SK-N-MC (cell line): ENCODE measurements around a stretch of chr1.

- RRBS: no CpG with 5 or more reads among the region's 7 CpGs
Observed at GRCh38 chr1:20604613-20605156, 15.8 kb downstream of the CDA start.

DNA sequence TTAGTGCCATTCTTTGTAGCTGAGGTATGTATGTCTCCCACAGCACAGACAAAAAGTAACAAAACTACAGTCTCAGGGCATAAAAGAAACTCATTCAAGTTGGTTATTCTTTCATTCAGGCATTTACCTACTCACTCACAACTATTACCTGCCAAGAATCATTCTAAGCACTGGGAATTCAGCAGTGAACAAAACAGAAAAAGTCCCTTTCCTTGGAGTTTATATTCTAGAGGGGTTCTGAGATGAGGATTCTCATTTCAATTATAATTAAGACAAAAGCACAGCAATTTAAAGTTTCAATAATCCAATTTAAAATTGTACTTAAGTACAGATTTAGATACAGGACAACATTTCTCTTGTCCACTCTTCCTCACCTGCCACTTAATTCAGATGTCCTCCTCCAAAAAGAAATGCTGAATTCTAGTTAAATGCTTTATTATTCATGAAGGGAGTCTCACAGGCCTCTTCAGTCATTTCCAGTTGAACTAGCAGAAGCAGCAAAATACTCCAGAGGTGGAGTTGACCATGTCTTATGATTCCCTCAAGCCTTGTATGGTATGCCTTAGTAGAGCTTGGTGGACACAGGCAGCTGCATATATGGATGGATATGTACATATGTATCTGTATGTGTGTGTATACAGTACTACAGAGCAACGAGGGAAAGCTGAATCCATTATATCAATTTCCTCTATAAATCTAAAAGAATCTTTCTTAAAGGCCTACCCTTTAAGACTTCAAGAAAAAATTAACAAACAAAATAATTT lies 83.4 kb upstream of the HP1BP3 start:
- RRBS: no CpG with 5 or more reads among the region's 1 CpG

DNA sequence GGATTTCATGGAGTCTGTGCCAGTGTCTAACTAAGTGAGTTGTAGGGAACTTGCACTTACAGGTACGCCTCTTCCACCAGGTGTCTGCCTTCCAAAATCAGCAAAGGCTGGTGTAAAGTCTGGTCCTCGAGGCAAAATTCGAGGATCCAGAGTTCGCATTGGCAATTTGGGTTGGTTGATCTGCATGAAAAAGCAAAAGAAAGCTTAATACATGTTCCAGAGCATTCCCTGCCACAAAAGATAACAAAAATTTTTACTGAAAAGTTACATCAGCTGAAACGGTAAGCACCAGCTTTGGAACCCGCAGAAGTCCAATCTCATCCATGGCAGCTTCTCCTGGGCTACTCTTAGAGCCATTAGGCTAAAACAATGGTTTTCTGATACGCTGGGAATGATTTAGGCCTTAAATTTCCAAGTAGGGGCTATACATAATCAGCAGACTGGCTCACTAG lies 106.4 kb upstream of the HP1BP3 start:
- RRBS: no CpG with 5 or more reads among the region's 7 CpGs

DNA sequence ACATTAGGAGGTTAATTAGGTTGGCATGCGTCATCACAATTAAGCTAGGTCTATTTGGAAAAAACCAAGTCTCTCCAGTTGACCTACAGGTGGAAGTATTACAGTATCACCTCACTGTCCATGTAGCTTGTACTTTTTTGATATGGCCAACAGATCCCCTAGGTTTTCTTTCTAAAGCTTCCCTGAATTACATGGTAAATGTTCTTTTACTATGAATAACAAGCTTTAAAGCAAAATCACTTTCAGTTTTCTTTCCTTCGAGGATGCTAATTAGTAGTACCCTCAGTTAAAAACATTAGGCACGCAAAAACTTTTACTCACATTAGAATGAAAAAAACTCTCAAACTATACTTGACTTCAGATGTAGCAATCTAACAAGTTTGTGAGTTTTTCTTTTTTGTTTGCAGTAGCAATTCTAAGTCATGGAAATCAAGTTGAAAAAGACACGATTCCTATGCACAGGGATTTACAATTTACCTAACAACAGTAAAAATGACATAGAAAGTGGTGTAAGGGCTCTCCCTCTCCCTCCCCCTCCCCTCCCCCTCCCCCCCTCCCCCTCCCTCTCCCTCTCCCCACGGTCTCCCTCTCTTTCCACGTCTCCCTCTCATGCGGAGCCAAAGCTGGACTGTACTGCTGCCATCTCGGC lies 153.9 kb downstream of the EIF4G3 start:
- RRBS: no CpG with 5 or more reads among the region's 8 CpGs

- RRBS: no CpG with 5 or more reads among the region's 3 CpGs
Observed at GRCh38 chr1:21139562-21140401, 36.9 kb downstream of the EIF4G3 start.

GRCh38 chr1:21237571-21238040 lies 52.7 kb downstream of the ECE1 start:
- RRBS: 94% methylated on average over 1 of the region's 10 CpGs

GRCh38 chr1:21312850-21313784 lies 22.9 kb upstream of the ECE1 start:
- RRBS: no CpG with 5 or more reads among the region's 6 CpGs

DNA sequence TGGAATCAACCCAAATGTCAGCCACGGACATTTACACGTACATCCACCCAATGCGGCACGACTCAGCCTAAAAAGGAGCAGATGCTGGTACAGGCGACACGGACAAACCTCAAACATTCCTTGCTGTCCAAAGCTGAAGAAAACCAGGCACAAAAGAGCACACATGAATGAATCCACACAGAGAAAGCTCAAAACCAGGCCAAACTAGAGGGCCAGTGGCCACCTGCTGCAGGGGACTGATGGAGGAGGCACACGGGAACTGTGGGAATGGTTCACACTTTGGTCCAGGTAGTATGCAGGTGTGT lies 46.9 kb upstream of the ECE1 start:
- RRBS: no CpG with 5 or more reads among the region's 7 CpGs

GRCh38 chr1:21341243-21341899 lies 51.1 kb upstream of the ECE1 start:
- RRBS: no CpG with 5 or more reads among the region's 11 CpGs

GRCh38 chr1:21508476-21509334 lies 518 bp upstream of the ALPL start:
- RRBS: 3% methylated on average over 10 of the region's 46 CpGs

- RRBS: no CpG with 5 or more reads among the region's 11 CpGs
Observed at GRCh38 chr1:21510139-21510514, 904 bp downstream of the ALPL start.

GRCh38 chr1:21516954-21517694 lies 7.9 kb downstream of the ALPL start:
- RRBS: no CpG with 5 or more reads among the region's 6 CpGs

- RRBS: no CpG with 5 or more reads among the region's 16 CpGs
Observed at GRCh38 chr1:21641826-21642405, 27.2 kb downstream of the RAP1GAP start.

GRCh38 chr1:21816838-21817291 lies 4.8 kb downstream of the LDLRAD2 start:
- RRBS: no CpG with 5 or more reads among the region's 7 CpGs

GRCh38 chr1:21900723-21901171 lies 36.4 kb downstream of the HSPG2 start:
- RRBS: no CpG with 5 or more reads among the region's 10 CpGs

GRCh38 chr1:21910809-21912046 lies 25.9 kb downstream of the HSPG2 start:
- RRBS: 53% methylated on average over 3 of the region's 18 CpGs

- RRBS: no CpG with 5 or more reads among the region's 1 CpG
Observed at GRCh38 chr1:21931596-21932035, 5.5 kb downstream of the HSPG2 start.

DNA sequence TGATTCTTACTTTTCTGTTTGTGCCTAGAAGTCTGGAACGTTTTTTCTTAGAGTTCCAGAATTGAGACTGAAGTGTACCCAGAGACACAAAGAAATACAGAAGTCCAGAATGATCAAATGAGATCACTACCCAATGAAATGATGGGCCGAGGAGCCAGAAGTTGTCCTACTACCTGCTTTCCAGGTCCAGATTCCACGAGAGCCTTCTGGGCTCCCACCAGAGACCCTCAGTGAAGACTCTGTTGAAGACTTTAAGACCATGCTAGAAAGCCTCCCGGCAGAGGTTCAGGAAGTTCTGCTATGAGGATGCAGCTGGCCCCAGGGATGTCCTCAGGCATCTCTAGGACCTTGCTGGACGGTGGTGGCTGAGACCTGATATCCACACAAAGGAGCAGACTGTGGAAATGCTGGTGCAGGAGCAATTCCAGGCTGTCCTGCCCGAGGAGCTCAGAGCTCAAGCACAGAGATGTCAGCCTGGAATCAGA lies 22.2 kb upstream of the CDC42 start:
- RRBS: no CpG with 5 or more reads among the region's 6 CpGs

GRCh38 chr1:22076258-22076609 lies 23.7 kb downstream of the CDC42 start:
- RRBS: no CpG with 5 or more reads among the region's 4 CpGs

DNA sequence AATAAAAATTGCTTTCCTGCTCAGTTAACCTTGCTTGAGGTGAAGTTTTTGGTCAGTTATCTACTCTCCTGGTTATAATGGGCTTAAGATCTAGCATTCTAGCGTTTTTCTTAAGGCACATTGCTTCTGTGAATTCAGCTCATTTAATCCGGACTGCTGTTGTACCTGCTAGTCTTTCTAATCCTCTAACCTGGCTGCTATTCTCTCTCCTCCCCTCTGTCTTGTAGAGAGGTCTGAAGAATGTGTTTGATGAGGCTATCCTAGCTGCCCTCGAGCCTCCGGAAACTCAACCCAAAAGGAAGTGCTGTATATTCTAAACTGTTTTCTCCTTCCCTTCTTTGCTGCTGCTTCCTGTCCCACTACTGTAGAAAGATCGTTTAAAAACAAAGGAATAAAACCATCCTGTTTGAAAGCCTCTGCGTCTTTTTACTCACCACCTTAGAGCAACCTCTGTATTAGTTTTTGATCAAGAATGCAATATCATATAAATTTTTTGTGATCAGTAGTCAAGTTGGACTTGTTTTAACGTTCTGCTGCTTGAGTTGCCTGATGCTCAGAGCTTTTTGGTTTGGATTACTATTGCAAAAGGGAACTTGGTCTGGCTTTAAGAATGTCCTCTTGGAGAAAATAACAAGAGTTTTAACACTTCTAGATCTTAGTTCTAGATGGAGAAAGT lies 37.3 kb downstream of the CDC42 start:
- RRBS: no CpG with 5 or more reads among the region's 7 CpGs